Metanephros (tissue), 2 donors: Measurements from ENCODE around the genes OR51D1 and OR51B4.

DNA sequence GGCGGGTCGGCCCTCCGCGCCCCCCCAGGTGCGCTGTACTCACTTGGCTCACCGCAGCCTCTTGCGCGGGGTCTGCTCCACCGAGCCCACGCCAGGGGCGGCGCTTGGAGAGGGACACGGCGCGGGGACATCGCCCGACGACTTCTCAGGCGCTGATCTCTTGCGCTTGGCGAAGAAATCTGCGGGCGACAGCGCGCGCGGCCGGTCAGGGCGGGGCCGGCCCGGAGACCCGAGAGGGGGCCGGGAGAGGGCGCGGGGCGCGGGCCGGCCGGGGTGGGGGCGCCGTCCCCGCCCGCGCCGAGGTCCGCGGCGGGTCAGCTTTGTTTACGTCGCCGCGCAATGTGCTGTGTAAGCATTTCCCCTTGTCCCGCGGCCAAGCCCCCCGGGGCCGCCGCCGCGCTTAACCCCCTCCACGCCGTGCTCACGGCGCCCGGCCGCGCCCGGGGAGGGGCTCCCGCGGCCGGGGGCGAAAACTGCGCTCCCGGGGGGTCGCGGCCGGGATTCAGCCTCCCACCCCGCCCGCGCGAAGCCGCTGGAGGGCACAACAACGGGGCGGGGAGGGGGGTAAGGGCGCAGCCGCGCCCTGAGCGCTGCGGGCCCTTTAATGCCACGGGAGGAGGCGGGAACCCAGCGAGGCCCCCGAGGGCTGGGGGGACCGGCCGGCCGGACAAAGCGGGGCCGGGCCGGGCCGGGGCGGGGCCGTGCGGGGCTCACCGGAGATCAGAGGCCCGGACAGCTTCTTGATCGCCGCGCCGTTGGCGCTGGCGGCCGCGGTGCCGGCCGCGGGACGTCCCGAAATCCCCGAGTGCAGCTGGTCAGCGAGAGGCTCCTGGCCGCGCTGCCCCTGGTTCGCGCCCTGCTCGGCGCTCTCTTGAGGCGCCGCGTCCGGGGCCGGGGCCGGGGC, 1.4 kb downstream of the CDKN1C start:
- RAMPAGE, long total RNA = no peak

DNA sequence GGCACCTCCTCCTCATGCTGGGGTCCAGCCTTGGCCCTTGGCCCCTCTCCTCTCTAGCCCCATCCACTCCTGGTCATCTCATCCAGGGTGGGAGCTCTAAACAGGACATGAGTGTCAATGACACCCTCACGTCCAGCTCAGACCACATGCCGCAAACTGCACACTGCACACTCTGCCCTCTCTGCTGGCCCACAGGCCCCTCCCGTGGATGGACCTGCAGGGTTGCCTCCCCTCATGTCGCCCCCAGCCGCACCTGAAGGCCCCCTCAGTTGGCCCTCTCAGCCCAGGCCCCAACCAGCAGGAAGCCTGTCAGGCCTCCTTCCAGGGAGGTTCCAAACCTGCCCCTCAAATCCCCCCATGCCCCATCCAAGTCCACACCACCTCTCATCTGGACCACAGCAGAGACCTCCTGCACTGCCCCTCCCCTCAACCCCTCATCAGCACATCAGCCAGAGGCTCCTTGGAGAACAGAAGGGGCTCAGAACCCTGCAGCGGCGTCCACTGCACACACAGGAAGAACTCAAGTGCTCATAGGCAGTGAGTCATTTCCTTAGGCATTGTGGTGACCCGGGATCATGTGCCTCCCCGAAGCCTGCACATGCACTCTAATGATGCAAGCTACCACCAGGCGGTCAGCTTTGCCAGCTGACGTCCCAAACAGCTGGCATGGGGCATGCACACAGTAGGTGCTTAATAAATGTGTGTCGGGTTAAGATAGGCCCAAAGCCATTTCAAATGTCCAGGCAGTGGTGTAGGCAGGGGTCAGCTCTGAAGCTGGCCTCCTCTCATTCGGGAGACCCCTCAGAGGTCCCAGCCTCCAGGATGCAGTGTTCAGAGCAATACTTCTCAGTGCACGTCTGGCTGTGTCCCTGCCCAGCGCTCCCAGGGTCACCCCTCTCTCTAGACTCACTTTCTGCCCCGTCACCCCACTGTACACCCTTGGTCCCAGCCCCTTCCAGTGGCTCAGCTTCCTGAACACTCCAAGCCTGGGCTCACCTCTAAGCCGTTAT, 3.4 kb upstream of the SLC22A18 start:
- RAMPAGE, long total RNA = no peak

DNA sequence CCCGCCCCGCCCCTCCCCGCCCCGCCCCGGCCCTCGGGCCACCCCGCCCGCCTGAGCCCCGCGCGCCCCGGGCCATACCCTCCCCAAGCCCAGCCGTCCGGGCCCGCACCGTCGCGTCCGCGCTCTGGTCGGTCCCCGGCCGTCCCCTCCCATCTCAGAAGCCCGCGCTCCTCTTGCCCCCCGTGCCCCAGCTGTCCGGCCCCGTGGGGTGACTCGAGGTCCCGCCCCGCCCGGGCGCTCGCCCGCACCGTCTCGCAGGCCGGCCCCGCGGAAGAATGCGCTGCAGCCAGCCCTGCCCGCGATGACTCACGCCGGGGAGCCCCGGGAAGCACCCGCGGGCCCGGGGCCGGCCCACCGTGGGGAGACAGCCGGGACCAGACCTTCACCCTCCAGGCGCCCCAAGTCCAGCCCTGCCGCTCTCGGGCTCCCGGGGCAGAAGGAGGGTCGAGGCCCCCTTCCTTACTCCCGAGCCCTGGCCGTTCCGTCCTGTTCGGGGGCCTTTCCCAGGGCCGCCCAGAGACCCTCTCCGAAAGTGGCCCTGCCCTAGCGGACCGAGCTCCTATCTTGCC, 325 bp upstream of the PHLDA2 start:
- RAMPAGE, long total RNA = no peak

GRCh38 chr11:3013840-3014603, 21.9 kb upstream of the NAP1L4 start:
- RAMPAGE, long total RNA = no peak

GRCh38 chr11:3090810-3091097, 33.5 kb upstream of the CARS1 start:
- RAMPAGE, long total RNA = no peak

- RAMPAGE, long total RNA = no peak
Observed at GRCh38 chr11:3107154-3107790, 50.0 kb upstream of the CARS1 start.

DNA sequence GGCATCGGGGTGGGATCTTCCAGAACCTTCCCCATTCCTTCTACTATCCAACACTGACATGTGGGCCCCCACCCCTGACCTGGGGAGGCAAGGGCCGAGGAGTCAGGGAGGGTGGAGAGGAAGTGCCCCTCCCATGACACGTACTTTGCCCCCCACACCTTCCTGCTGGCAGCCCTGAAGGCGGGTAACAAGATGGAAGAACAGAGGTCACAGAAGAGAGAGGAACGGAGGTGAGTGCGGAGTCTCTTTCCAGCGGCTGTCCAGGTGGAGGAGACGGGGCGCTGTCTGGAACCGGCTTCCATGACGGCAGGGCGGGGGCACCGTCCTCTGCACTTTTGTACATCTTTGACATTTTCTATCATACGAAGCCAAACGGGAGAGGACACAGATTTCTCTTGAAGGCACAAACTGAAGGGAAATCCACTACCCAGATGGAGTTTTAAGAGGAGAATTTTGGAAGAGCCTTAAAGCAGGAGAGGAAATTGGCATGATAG, 16.8 kb downstream of the OSBPL5 start:
- RAMPAGE, long total RNA = no peak

DNA sequence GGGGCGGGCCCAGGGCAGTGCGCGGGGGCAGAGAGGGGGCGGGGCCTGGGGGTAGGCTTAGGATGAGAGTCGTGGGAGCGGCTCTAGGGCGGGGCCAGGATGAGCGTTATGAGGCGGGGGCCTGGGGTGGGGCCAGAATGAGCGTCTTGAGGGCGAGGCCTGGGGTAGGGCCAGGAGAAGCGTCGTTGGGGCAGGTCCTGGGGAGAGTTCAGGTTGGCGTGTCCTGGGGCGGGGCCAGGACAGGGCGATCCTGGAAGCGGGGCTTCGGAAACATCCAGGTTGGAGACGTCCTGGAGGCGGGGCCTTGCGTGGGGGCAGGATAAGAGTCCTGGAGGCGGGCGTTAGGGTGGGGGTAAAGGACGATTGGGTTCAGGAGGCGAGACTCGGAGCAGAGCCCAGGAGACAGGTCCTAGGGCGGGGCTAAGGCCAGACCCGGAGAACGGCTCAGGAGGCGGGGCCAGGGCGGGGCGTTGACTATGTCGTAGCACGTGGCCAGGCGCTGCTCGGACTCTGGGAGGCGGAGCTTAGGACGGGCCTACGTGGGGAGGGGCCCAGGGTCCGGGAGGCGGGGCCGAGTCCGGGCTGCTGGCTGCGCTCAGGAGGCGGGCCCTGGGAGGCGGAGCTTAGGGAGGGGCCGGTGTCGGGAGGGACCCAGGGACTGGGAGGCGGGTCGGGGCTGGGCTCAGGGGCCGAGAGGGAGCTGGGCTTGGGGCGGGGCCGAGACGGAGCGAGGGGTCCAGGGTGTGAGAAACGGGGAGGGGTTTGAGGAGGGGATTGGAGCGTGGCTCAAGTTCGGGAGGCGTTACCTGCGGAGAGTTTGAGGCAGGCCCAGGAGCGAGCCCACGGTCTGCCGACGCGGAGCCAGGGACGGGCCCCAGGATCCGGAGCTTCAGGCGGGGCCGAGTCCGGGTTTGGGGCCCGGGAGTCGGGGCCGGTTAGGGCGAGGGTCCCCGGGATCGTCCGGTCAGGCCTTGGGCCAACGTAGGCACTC, 43.9 kb upstream of the ZNF195 start:
- RAMPAGE, long total RNA = no peak

DNA sequence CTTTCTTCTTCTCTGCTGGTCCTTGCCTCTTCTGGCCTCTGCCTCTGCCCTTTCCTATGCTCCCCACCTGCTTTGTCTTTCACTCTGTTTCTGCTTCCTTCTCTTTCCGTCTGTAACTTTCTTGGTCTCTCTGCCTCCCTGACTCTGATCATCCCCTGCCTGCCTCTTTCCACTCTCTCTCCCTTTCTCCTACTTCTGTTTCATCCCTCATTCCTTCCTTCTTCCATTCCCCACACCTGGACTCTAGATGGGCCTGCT, 281 bp upstream of the CHRNA10 start:
- RAMPAGE, long total RNA = no peak

GRCh38 chr11:3791274-3791704, 6.1 kb downstream of the NUP98 start:
- RAMPAGE, long total RNA = no peak

- RAMPAGE, long total RNA = no peak
Observed at GRCh38 chr11:3866868-3867460, 11.5 kb downstream of the STIM1 start.

DNA sequence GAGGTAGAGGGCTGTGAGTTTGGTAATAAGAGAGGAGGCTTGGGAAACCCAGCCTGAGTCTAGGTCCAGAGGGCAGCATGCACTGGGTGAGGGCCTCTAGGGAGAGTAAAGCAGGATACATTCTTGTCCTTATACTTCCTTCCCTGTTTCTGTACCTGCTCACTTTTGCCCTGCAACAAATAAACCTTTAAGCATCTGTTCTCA, 31.6 kb downstream of the STIM1 start:
- RAMPAGE, long total RNA = no peak

- RAMPAGE, long total RNA = no peak
Observed at GRCh38 chr11:3938988-3939548, 83.6 kb downstream of the STIM1 start.

DNA sequence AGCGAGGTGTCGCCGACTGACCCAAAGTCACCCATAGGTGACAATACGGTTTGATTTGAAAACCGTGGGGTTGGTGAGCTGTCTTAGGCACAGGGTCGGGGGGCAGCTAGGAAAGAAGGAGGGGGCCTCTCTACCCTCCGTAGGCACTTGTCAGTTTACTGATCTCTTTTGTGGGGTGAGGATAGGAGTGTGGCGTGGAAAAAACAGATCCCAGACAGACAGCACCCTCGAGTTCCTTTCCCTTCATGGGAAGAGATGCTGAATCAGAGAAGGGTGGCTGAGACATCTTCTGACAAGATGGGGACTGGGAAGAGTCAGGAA, 758 bp downstream of the RRM1 start:
- RAMPAGE, long total RNA = no peak

GRCh38 chr11:4637105-4637619, at the start of gene OR51D1:
TSS of gene OR51D1 (plus strand) at chr11:4637477.
- RAMPAGE, long total RNA = no peak

DNA sequence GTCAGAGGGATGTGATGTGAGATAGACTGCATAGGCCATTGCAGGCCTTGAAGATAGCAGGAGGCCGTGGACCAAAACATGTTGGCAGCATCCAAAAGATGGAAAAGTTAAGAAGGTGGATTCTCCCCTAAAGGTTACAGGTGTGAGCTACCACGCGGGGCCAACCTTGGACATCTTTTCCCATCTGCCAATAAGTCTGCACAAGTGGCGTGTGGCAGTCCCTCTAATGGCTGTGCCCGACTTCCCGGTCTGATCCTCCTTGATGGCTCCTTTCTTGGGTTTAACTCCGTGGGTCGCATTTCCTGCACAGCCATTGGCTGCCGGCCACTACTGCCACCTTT, 6.9 kb upstream of the OR52E2 start:
- RAMPAGE, long total RNA = no peak

GRCh38 chr11:5247917-5249031, 1.4 kb downstream of the HBG1 start:
- RAMPAGE, long total RNA = no peak

GRCh38 chr11:5301827-5302298, at the start of gene OR51B4:
TSS of gene OR51B4 (minus strand) at chr11:5301946.
- RAMPAGE, long total RNA = no peak

GRCh38 chr11:5700245-5700870, 10.8 kb downstream of the TRIM22 start:
- RAMPAGE, long total RNA = no peak

GRCh38 chr11:6143366-6143770, 26.8 kb downstream of the OR52B2 start:
- RAMPAGE, long total RNA = no peak